Temporal lobe (tissue), 2 donors: ENCODE results near the gene GOLPH3.

- RAMPAGE, long total RNA: no peak
Measured at GRCh38 chr5:31921774-31922293, 252.3 kb downstream of the GOLPH3 start.

DNA sequence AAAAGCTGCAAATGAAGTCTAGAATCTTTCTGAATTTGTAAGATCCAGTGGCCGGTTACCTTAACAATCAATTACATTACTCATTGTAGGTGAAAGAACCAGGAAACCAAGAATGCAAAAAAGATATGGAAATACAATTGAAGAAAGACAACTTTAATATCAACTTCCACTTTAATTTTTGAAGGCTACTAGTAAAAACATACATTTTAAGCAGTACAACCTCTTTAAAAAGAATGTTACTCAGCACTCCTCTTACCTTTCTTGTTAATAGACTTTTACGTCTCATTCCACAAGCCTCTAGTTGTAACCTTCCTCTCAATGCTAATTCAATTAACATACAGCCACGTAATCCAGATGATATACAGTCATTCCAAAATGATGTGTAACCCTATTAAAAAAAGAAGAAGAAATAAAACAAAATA, 30.6 kb downstream of the GOLPH3 start:
- RAMPAGE, long total RNA: no peak

DNA sequence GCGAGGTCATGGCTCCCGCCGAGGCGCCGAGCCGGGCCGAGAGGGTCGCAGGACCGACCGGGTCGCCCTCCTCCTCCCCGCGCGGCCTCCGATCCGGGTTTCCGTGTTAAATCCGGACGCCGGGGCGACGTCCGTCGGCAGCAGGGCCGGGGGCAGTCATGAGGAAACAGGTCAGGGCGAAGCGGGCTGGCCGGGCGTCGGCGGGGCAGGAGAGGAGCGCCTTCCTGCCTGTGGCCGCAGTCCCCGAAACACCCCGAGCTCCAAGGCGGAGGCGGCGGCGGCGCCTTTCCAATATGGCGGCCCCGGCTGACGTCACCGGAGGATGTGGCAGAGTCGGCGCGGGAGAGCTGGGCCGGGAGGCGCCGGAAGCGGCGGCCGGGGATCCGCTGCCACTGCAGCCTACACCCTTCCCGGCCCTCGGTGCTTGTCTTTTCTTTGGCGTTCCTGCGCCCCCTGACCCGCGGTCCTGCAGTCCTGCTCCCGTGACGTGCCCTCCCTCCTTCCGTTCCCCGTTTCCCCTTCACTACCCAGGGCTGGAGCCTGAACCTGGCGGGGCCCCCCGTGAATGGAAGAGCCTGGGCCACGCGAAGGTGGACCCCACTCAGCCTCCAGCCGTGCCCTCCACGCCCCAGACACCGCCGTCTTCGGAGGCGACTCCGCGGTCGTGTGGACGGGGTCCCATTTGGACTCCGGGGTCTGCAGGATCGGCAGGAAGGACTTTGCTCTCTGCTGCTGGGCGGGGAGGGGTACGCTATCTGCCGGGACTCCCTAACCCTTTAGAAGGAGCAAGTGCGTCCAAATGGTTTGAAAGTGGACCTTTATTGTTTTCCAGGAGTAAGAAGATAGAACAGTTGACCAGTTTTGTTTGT, at the start of gene GOLPH3:
Gene GOLPH3 (minus strand): TSS at position 295 of the 869 bp plus-strand sequence.
- RAMPAGE, long total RNA: start-site peak on the minus strand centred at position 286 of the sequence, 63 bp wide, 58 and 30 reads in 2 replicates

- RAMPAGE, long total RNA: no peak
Measured at GRCh38 chr5:32204075-32204586, 30.0 kb upstream of the GOLPH3 start.

GRCh38 chr5:32390164-32390764, 54.3 kb downstream of the ZFR start:
- RAMPAGE, long total RNA: no peak

DNA sequence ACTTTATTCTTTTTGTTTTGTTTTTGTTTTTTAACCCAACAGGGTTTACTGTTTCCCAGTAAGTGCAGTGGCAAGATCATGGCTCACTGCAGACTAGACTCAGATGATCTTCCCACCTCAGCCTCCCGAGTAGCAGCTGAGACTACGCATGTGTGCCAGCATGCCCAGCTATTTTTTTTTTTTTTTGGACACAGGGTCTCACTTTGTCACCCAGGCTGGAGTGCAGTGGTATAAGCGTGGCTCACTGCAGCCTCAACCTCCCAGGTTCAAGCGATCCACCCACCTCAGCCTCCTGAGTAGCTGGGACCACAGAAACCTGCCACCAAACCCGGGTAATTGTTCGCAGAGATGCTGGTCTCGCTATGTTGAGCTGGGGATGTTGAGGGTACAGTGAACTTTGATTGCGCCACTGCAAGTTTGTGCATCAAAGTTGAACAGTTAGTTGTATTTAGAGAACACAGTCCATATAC, 12.7 kb downstream of the ZFR start:
- RAMPAGE, long total RNA: no peak

- RAMPAGE, long total RNA: no peak
Measured at GRCh38 chr5:32645423-32645622, 60.0 kb downstream of the SUB1 start.

DNA sequence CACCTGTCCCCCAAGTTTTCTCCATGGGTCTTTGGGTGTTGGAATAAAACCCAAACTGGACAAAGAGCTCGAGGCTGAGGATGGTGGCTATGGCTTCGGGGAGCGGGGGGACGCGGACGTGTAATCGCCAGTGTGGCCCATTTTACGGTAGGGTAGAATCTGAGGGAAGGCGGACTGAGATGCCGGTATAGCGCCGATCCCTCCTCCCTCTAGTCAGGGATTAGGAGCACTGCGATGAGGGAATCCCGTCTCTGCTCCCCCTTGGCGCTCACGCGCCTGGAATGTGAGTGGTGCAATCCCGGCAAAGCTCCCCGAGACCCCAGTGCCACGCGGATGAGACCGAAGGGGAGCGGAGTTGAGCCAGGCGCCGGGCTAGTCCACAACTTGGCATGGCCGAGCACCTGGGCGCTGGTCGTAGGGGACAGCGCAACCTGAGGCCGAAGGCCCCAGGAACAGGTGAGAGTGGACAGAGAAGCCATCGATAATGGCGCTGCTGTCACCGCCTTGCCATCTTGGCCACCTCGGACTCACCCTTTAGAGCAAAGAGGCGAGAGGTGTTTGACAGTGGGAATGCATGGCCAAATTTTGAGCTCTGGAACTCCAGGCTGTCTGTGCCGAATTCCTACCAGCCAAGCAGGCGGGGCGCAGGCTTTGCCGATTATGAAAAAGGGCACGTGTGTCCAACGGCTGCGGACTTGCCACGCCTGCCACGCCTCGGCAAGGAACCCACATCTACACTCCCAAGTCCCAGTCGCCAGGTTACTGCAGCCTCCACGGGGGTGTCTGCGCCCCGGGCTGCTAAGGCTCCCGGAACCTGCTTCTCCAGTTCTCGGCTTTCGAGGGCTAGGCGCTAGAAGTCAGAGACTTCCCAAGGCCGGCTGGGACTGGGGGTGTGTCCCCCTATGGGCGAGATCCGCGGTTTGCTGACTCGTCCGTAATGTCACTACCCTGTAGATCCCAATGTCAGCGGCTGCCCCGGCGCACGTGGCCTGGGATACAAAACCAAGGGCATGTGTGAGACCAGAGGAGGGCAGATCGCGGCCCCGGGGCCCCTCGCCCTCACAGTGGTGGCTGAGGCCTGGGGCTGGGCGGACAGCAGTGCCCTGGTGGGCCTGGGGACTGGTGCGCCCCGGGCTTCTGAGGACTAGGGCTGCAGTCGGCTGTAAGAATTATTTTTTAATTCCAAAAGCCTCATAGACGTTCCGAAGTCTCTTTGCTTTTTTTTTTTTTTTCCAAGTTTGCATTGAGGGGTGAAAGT, 2.6 kb downstream of the NPR3 start:
- RAMPAGE, long total RNA: no peak

DNA sequence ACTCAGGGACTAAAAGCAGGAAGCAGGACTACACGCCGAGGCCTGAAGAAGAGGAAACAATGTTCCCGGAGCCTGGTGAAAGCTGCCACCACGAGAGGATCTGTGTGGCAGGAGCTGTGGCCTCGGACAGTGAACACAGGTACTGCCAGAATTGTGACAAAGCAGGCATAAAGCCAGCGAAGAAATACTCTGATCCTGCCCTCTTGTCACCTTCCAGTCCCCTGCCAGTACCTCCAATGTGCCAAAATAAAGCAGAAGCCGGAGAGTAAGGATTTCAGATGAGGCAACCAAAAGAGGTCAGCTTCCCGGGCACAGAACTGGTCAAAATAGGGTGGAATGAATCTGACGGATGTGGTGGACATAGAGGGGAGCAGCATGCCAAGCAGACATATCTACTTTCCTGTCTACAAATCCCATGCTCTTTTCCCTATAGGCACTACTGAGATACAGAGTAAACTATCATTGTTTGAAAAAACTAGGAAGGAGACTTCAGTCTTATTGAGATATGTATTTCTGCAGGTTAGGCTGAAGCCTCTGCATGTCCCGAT, 211.5 kb upstream of the TARS1 start:
- RAMPAGE, long total RNA: no peak

DNA sequence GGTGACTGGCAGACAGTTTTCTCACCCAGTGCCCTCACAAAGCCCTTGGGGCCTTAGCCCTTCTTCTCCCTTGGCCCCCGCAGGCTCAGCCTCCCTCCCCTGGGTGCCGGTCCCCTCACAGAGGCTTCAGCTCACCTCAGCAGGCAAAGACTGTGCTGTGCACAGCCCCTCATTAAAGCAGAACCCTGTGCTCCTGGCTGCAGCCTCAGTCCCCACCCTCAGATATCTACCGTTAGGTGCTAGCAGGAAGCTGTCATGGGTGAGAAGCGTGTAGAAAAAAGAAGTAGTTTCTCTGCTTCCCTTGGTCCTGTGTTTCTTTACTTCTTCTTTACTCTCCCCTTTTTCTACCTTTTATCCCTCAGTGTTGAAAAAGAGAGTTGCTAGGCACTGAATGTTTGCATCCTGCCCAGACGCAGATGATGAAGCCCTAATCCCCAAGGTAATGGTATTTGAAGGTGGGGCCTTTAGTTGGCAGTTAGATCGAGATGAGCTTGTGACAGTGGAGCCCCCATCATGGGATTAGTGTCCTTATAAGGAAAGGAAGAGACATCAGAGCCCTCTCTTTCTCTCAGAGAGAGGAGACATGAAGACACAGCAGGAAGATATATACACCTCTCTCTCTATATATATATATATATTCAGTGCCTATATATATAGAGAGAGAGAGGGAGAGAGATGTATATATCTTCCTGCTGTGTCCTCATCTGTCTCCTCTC, 205.5 kb downstream of the ADAMTS12 start:
- RAMPAGE, long total RNA: no peak

- RAMPAGE, long total RNA: no peak
Measured at GRCh38 chr5:34063176-34063792, 20.3 kb upstream of the C1QTNF3 start.

GRCh38 chr5:34466320-34467044, 189.6 kb upstream of the RAI14 start:
- RAMPAGE, long total RNA: no peak

DNA sequence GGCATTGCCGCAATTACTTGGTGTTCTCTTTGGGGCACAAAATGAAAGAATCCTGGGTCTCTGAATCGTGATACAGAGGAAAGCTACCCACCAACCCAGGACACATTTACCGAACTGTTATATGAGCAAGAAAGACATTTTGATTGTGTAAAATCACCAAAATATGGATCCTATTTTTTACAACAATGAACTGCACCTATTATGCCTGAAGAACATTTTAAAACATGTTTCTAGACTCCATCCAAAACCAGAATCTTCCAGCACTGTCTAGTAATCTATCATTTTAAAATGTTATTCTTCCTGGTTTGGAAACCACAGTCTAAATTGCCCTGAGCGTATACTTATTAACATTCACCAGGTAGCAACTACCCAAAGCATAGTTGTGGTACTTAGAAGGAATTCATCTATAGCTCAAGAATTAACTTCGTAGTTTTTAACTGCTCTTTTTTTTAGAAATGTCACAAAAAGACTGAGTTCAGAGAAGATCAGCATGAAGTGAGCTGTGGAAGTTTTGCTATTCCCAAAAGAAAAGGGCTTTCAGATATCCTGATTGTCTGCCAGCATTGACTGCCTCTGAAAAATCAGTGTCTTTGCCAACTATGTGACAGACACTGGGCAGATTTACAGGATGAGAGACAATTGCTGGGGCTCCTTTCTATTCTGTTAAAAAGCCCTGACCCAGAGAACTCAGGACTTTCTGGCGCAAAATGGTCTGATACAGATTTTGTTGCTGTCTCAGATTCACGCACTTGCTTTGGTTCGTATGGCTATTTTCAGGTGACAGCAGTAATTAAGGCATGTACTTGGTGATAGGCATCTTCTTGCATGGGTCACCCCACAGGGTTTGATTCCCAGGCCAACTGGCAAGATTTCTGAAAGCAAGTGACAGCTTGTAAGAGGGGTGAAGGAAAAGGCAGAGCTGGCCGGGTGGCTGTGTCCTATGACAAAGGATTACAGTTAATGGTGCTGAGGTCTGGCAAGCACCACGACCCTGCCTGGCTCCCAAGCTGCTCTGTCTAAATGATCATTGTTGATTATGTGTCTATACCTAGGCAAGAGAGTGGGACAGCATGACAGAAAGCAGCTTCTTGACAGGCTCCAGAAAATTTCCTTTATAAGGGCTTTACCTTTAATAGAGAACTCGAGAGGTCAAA, 152.5 kb upstream of the RAI14 start:
- RAMPAGE, long total RNA: no peak

DNA sequence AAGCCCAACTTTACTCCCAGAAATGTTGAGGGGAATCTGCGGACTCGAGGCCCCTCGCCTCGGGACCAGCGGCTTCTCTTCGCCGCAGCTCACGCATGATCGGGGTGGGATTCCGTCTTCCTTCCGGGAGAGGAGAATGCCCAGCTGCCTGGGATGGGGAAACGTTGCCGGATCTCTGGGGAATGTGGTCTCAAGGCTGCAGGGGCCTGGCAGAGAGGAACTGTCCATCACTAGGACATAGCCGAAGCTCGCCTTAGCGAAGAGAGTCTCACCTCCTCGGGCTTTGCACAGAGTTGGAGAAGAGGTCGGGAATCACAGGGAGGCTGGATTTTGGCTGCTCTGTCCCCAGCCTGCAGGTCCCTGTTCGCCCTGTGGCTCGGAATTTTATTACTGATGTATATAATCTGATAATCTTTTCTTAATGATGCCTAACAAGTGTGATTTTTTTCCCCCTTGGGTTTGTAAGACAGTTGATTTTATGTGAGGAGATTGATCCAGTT, 1.4 kb downstream of the RAI14 start:
- RAMPAGE, long total RNA: no peak

- RAMPAGE, long total RNA: no peak
Measured at GRCh38 chr5:34929725-34930419, 513 bp downstream of the DNAJC21 start.

DNA sequence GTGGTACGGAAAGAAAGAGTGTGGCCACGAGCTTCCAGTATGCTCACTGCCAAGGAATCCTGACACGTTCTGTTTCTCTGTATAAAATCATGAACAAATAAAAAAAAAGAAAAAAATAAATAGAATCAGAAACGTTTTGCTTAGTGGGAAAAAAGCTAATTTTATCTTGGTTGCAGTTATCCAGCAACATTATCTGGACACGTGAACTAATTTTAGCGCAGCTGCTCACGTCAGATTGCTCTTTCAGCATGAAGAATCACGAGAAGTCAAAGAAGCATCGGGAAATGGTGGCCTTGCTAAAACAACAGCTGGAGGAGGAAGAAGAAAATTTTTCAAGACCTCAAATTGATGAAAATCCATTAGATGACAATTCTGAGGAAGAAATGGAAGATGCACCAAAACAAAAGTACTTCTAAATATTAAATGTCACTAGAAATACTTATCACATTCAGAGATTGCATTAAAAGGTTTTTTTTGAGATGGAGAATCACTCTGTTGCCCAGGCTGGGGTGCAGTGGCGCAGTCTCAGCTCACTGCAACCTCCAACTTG, 15.3 kb downstream of the DNAJC21 start:
- RAMPAGE, long total RNA: no peak

- RAMPAGE, long total RNA: no peak
Measured at GRCh38 chr5:35171909-35172421, 58.3 kb downstream of the PRLR start.

- RAMPAGE, long total RNA: no peak
Measured at GRCh38 chr5:35197997-35198504, 32.2 kb downstream of the PRLR start.

- RAMPAGE, long total RNA: no peak
Measured at GRCh38 chr5:35877131-35878321, 20.8 kb downstream of the IL7R start.

DNA sequence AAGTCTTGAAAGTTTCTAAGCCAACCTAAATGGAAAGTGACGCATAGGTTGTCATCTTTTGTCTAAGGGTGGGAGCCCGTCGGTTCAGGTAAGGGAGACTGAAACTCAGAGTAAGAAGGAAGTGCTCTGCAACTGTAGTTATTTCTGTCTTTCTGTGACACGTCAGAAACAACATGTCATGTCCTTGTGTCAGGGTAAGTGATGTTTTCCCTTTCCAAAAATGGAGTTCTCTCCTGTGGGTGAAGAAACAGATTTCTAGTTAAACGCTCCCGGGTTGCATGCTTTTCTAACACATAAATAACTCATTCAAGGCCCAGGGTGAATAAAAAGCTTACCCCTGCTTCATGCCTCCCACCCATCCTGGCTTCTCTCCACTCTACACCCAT, 33.6 kb downstream of the CAPSL start:
- RAMPAGE, long total RNA: no peak